ENCODE data around the genes MRPL58 and TMEM94.

- PRO-cap: no peak
- RAMPAGE, long total RNA: no peak
Observed at GRCh38 chr17:74968120-74968864, 4.3 kb downstream of the HID1 start.

DNA sequence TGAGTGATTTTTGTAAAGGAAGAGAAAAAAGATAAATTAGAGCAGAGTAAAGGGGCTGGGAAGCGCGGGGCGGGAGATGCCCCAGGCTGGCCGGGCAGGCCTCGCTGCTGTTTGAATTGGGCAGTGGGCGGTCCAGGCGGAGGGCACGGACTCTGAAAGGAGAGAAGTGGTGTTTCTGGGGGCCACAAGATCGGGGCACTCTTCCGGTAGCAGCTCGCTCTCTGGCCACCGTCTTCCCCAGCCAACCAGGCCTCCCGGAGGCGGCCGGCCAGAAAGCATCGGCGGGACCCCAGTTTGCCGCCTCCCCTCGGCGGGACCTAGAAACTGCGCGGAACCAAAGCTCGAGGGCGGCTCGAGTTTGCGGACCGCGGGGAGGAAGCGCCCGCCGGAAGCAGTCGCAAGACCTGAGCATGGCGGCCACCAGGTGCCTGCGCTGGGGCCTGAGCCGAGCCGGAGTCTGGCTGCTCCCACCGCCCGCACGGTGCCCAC, at the start of gene MRPL58:
Gene MRPL58, plus strand, starts transcription at position 394 of the 489 bp plus-strand sequence.
- PRO-cap: bidirectional peak, plus-strand start at position 400 of the sequence, minus-strand start at position 247 of the sequence
- RAMPAGE, long total RNA: start-site peak on the plus strand centred at position 401 of the sequence, 9 bp wide, 100 and 82 reads in 2 replicates

DNA sequence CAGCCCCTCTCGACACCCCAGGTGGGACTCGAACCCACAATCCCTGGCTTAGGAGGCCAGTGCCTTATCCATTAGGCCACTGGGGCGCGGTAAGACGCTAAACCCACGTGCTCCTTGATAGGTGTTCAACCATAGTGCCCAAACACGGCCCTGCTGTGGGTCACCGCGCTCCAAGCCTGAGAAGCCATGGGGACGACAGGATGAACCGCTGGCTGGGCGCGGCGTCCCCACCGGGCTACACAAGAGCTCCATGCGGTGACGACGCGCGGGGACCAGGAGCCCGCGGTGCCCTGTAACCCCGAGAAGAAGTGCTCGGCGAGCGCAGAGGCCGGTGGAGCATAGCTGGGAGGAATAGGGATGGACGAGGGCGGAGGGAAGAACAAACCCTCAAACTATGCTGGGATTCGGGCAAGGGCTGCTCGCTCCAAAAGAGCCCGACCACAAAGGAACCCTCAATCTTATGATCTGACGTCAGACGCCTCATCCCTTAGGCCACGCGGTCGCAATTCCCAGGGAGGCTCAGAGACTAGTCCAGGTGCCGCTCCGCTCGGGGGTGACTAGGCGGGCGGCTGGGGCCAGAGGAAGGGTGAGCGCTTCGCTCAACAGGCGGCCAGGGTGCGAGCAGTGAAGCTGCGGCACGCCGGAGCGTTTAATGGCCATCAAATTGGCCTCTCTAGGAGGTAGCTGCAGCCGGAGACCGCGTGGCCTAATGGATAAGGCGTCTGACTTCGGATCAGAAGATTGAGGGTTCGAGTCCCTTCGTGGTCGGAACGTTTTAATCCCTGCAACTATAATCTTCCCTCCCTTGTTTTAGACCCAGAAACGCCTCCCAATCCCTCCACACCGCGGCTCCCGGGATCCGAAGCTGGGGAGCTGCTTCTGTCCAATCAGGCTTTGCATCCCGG, 12.1 kb downstream of the ATP5PD start:
- PRO-cap: unidirectional peak, plus-strand start at position 179 of the sequence; bidirectional peak, plus-strand start at position 689 of the sequence, minus-strand start at position 460 of the sequence; bidirectional peak, plus-strand start outside the sequence, minus-strand start at position 705 of the sequence
- RAMPAGE, long total RNA: no peak

DNA sequence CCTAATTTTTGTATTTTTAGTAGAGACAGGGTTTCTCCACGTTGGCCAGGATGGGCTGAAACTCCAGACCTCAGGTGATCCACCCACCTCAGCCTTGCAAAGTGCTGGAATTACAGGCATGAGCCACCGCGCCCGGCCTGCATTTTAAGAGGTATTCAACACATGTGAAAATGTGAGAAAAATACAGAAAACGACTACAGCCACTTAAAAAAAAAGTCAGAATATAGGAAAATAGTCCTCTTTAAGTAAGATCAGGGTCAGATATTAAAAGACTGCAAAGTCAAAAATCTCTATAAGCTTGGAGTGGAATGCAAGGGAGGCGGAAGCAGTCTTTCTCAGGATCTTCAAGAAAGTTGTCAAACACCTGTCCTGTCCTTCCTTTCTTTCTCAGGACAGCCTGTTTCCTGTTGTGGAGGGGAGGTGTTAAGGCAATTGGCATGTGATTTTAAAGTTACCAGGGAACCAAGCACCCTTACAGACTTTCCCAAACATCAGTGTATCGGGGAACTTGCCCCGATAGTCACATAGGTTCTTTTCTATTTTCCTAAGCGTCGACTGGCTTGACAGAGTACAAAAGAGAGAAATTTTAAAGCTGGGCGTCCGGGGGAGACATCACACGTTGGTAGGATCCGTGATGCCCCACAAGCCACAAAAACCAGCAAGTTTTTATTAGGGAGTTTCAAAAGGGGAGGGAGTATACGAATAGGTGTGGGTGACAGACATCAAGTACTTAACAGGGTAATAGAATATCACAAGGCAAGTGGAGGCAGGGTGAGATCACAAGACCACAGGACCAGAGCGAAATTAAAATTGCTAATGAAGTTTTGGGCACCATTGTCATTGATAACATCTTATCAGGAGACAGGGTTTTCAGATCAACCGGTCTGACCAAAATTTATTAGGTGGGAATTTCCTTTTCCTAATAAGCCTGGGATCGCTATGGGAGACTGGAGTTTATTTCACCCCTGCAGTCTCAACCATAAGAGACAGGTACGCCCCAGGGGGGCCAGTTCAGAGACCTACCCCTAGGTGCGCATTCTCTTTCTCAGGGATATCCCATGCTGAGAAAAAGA, 1.9 kb downstream of the ATP5PD start:
- PRO-cap: no peak
- RAMPAGE, long total RNA: no peak

DNA sequence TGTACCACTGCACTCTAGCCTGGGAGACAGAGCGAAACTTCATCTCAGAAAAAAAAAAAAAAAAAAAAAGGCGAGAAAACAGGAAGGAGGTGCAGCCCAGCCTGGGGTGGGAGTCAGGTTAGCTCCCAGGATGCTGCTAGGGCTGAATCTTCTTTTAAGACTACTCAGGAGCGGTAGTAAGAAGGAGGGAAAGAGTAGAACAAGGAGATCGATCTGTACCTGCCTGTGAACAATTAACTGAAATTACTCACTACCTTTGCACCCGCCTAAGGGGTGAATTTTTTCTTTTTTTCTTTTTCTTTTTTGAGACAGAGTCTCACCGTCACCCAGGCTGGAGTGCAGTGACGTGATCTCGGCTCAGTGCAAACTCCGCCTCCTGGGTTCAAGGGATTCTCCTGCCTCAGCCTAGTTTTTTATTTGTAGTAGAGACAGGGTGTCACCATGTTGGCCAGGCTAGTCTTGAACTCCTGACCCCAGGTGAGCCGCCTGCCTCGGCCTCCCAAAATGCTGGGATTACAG, 2.0 kb downstream of the SLC16A5 start:
- PRO-cap: no peak
- RAMPAGE, long total RNA: no peak

GRCh38 chr17:75124184-75124724, 7.3 kb downstream of the NT5C start:
- PRO-cap: no peak
- RAMPAGE, long total RNA: no peak

DNA sequence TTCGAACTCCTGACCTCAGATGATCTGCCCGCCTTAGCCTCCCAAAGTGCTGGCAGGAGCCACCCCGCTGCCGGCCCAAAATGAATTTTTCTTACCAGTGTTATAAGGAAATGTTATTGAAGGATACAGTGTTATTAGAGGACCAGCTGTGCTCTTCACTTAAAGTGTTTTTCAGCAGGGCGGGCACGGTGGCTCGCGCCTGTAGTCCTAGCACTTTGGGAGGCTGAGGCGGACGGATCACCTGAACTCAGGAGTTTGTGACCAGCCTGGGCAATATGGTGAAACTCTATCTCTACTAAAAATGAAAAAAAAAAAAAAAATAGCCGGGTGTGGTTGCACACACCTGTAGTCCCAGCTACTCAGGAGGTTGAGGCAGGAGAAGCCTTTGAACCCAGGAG, 2.5 kb downstream of the NUP85 start:
- PRO-cap: no peak
- RAMPAGE, long total RNA: no peak

- PRO-cap: no peak
- RAMPAGE, long total RNA: no peak
Observed at GRCh38 chr17:75237485-75238680, 23.5 kb downstream of the GGA3 start.

- PRO-cap: no peak
- RAMPAGE, long total RNA: no peak
Observed at GRCh38 chr17:75271632-75272389, 780 bp upstream of the MIF4GD start.

DNA sequence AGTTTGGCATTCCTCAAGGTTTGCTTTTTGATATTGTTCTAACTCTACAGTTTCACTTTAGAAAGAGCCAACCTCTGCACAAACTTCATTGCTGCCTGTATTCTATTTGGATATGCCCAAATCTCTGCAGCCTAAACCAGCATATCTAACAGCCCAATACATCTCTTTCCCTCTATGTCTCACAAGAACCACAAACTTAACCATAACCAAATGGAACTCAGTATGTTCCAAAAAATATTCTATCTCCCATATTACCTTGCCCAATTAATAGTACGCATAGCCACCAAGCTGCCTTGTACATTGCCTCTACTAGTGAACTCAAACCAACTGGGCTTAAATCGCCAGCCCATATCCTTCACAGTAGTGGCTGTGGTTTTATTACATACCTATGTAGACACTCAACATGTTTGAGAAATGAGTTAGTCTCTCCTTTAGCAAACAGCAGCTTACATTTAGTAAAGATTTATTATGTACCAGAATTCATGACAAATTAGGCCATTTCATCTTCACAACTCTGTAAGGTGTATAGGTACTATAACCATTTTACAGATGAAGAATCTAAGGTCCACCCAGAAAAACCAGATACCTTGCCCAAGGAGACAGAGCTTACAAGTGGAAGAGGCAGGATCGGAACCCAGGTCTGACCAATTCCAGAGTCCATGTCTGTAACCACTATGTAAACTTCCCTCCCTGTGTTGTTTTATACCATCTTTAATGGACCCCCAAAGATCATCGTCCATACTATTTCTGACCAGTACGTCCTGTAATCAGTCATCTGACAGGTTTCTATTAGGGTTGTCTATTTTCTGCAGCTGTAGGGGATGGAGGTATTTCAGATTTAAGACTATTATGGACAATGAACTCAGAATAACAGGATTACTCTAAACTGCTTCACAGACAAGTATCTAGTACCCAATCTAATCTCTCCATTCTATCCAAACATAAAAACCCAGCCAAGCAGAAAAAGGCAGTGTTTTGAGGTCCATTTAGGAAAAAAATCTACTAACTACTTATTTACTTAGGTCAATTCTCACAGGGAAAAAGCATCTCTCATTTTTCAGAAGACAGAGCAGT, 41.2 kb downstream of the GRB2 start:
- PRO-cap: no peak
- RAMPAGE, long total RNA: no peak

DNA sequence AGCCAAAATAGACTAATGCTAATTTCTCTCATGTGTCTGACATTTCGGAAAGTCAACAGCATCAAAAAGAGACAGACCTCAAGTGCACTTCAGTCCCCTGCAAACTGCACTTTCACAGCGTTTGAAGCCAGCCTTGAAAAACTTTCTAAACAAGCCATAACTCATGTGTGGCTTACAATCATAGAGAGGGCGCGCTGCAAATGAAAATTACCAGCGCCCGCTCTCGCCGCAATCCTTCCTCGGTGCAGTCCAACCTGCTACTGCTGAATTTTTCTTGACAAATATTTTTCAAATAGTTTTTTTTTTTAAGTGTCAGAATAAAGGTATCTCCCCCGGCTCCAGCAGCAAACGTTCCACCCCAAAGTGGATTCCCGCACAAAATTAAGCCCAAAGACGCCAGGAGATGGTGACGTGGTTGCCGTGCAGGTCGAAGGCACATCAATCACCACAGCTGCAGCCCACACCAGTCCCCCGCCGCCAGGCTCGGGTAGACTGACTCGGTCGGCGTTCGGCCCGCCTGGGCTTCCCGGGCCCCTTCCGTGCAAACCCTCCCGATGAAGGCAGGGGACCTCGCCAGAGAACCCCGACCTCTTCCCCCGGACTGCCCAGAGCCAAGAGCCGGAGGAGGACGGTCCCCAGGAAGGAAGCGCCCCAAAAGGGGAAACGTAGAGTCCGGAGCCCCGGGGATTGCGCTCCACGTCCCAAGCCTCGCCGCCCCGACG, 652 bp downstream of the GRB2 start:
- PRO-cap: no peak
- RAMPAGE, long total RNA: no peak

DNA sequence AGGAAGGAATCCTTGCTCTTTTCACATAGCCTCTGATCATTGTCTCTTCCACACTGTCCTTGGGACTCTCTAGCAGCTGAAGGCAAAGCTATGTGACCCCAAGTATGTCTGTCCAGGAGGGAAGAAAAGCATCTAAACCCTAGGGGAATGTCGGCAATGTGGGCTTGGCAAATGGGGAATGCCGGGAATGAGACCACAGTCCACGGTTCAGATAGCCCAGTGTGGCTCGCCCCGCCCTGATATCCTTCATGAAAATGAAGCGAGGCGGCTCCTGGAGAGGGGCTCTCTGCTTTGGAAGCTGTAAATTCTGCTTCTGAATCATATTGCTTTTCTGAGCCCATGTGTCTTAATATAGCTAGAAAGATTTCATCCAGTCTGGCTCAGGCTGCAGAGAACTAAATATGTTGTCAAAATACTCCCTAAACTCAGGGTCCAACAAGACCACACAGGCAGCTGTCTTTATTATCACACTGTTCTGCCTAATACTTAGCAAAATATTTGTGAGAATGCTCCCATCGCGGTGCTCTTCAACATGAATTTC, 25.0 kb upstream of the GRB2 start:
- PRO-cap: no peak
- RAMPAGE, long total RNA: no peak

GRCh38 chr17:75456314-75456767, at the start of gene TMEM94:
Gene TMEM94 (plus strand): TSS chr17:75456635.
- PRO-cap: bidirectional peak, plus-strand start at chr17:75456641, minus-strand start at chr17:75456467
- RAMPAGE, long total RNA: no peak

DNA sequence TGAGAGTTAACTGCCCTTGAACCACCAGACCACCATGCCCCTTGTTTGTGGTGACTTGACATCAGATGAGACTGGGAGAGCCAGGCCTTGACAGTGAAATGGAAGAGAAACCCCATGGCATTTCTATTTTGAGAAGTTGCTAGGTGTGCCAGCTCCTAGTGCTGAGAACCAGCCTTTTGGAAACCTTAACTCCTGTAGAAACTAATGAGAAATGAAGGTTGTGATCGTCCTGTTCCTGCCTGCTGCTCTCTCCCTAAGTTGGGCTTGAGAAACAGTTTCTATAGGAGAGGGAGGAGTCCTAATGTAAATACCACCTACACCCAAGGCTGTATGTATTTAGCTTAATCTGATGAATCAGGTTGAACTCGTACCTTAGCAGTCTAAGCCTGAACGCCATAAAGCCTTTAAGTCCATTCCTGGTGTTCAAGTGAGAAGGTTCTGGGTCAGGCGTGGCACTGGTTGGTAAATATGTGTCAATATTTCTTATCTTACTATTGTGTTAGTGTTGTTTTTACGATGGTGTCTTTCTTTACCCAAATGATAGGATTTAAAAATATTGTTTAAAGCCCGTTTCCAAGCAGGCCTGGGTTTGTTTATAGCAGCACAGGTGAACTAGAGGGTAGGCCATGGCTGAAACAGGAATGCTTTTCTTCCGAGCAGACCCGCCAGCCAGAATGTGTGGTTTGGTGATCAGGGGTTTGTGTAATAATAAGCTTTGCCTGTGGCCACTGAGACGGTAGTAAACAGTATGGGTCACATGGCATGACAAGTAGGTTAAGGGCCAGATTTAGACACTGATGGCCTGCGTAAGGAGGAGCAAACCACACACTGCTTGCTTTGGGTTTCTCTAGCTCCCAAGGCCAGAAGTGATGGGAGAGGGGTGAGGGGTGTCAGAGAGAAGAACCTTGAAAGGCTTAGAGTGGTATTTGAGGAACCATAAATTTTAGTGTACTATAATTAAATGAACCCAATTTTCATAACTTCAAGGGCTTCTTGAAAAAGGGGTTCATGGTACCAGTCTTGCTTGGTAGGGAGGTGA, 3.2 kb downstream of the TMEM94 start:
- PRO-cap: unidirectional peak, minus-strand start at position 252 of the sequence; bidirectional peak, plus-strand start at position 797 of the sequence, minus-strand start at position 700 of the sequence
- RAMPAGE, long total RNA: no peak

GRCh38 chr17:75517311-75518202, 1.2 kb downstream of the TSEN54 start:
- PRO-cap: no peak
- RAMPAGE, long total RNA: no peak

DNA sequence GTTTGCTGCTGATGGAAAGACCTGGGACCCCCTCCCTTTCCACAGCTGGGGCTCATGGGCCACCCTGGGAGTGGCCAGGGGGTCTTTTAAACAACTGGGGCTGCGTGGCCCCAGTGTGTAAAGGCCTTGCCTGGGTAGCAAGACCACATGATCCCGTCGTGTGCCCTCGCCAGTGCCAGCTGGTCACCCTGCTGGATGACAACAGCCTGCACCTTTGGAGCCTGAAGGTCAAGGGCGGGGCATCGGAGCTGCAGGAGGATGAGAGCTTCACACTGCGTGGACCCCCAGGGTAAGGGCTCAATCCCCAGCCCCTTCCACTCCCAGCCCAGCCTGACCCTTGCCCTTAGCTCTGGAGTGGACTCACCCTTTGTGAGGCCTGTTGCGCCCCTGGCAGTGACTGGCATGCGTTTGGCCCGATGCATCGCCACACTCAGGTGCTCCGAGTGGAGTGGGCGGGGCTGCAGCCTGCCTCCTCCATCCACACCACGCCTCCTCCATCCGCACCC, 29.2 kb upstream of the MYO15B start:
- PRO-cap: no peak
- RAMPAGE, long total RNA: no peak

- PRO-cap: no peak
- RAMPAGE, long total RNA: no peak
Observed at GRCh38 chr17:75589731-75589928, 2.0 kb downstream of the MYO15B start.

- PRO-cap: no peak
- RAMPAGE, long total RNA: no peak
Observed at GRCh38 chr17:75611038-75611473, 22.2 kb upstream of the SMIM5 start.

- PRO-cap: no peak
- RAMPAGE, long total RNA: no peak
Observed at GRCh38 chr17:75742173-75742957, 21.1 kb downstream of the ITGB4 start.

DNA sequence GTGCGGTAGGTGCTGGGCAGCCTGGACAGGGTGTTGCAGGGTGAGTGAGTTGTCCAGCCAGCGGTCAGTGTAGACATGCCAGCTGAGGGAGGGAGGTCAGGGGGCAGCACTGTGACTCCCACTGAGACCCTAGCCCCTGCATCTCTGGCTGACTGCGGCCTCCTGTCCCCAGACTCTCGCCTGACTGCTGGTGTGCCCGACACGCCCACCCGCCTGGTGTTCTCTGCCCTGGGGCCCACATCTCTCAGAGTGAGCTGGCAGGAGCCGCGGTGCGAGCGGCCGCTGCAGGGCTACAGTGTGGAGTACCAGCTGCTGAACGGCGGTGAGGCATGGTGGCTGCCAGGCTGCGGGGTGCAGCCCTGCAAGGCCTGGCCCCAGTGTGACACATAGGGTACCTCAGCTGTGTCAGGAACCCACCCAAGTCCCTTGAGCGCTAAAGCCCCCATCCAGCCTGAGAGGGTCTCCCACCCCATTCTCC, 9.4 kb downstream of the GALK1 start:
- PRO-cap: no peak
- RAMPAGE, long total RNA: no peak

All from urinary bladder (tissue), 3 donors.